Measurements from ENCODE around the gene FAM98A.

- RRBS: no CpG with 5 or more reads among the region's 1 CpG
Observed at GRCh38 chr2:33137211-33137608, 190.5 kb downstream of the LTBP1 start.

- RRBS: no CpG with 5 or more reads among the region's 2 CpGs
Observed at GRCh38 chr2:33212015-33212496, 264.4 kb upstream of the RASGRP3 start.

DNA sequence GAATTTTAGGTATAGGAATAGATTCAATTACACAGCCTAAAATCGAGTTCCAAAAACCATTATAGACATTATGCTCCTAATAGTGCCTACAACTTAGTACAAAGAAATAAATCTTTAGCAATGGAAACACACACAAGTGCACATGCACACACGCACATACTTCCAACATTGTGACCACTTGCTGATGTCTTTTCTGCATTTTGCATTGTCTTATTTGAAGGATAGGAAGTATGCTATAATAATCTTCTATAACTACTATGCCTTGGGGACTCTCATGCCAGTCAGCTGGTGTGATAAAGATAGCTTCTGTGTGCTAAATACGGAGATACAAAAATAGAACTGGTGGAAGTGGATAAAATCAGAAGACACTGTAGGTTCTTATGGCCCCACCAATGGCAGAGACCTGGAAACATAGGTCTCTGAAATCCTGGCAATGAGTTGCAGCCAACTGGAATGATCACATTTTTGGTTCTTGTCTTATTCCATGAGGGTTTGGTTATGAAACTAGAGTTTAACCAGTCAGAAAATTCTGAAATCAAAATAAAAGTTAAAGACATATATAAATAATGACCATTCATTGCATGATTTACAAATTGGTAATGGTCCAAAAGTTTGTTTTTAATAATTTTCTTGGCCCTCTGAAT lies 31.5 kb upstream of the RASGRP3 start:
- RRBS: no CpG with 5 or more reads among the region's 3 CpGs

DNA sequence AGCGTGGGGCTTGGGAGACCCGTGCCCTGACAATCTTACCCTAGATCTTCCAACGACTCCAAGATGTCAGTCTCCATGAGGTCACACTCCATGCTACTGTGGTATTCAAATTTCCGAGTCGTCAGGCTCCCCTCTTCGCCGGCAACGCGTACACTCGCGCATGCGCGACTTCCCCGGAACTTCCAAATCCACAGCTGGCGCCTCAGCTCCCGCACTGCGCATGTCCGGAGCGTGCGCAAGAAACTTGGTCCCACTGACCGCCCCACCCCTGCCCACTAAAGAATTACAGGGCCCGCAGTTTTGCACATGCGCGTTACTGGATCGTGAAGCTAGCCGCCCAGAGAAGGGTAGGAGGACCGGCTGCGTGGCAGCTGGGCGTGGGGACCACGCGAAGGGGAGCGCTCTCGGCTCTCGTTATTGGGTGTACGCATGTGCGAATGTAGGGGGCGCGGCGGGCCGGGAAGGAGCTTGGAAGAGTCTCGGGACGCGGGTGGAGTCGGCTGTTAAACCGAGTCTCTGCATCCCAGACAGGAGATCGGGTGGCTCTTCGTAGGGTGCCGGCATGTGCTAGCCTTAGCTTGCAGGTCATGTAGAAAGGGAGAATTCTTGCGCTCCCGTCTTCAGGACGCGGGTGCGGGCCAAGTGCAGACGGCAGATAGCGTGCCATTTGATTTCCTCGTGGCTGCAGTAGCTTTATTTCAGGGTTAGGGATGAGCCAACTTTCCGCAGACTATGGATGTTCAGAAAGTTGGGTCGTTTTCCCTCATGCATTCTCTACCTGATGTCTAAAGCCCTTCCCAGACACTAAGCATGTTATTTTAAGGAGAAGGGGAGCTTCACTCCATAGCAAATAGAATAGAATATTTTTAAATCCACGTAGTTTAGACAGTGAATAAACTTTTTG lies at the start of gene FAM98A:
FAM98A (minus strand) TSS at position 170 of the 904 bp plus-strand sequence.
- RRBS: 2% methylated on average over 22 of the region's 59 CpGs

DNA sequence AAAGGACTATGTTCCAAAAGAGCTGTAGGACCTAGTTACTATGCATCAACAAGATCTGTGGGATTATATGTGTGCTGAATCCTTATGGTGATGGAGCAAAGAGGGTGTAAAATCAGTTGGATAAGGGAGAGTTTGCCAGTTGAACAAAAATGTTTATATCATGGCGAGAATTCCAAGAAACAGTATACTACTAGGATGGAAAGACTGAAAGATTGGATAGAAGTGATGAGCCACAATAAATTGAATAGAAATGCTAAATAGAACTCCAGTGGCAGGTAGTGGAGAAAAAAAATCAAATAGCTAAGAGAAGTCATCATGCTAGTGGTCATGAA lies 710.4 kb upstream of the CRIM1 start:
- RRBS: no CpG with 5 or more reads among the region's 1 CpG

DNA sequence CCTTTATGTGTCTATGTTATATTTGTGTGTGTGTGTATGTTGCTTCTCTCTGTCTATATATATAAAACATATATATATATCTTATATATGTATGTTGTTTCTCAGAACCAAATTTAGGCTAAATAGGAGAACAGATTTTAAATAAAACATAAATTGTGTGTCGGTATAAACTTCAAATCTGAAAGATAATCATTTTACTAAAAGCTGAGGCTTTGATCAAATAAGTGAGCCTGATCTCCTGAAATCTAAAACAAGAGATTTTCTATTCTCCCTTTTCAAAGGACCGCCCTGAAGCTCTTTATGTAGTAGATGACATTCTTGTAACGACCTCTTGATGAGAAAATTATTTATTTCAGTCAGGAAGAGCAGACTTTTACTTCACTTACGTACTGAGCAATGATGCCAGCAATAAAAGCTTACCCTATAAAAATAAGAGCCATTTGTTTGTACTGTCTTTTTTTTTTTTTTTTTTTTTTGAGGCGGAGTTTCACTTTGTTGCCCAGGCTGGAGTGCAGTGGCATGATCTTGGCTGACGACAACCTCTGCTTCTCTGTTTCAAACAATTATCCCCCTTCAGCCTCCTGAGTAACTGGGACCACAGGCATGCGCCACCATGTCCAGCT lies 39.1 kb downstream of the CRIM1 start:
- RRBS: no CpG with 5 or more reads among the region's 7 CpGs

- RRBS: no CpG with 5 or more reads among the region's 6 CpGs
Observed at GRCh38 chr2:36402908-36404054, 47.7 kb downstream of the CRIM1 start.

DNA sequence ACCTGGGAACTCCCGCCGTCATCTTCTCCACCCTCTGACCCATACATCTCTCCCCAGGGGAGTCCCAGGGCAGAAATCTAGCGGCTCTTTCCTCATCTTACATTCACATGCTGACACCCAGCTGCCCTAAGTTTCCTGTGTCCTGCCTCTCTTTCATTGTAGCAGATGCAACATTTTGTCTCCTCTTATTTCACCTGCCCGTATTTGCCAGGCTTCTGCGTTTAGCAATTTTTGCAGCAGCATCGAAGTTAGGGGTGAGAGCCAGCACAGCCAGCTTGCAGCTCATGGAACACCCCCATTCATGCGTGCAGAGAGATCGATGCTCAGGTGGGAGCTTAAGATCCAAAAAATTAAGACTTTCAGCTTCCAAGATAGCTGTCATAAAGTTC lies 107.9 kb downstream of the CRIM1 start:
- RRBS: no CpG with 5 or more reads among the region's 8 CpGs

GRCh38 chr2:36467634-36468179 lies 112.1 kb downstream of the CRIM1 start:
- RRBS: no CpG with 5 or more reads among the region's 4 CpGs

DNA sequence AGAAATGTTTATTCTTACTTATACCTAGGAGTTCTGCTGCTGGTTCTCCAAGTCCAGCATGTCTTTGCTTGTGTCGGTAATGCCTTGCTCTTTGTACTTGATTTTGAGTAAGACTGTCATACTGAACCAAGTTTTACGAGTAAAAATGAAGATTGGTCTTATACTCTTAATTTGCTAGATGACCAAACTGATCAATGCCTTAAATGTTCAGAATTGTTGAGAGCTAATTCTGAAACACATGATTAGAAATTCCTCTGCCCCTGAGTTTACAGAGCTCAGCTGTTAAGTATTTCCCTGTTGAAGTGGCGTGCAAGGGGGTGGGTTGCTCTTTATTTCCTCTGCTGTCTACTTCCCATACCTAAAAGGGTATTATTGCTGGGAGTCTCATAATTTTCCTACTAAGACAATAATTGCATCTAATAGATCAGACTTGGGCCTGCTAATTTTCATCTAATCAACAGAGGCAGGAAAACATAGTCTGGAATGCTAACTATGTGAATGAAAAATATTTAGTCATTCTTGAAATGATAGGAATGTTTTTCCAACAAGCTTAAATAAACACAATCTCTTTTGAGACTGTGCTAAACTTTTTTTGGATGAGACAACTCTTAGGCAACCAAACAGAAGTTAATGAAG lies 111.5 kb downstream of the FEZ2 start:
- RRBS: no CpG with 5 or more reads among the region's 3 CpGs

DNA sequence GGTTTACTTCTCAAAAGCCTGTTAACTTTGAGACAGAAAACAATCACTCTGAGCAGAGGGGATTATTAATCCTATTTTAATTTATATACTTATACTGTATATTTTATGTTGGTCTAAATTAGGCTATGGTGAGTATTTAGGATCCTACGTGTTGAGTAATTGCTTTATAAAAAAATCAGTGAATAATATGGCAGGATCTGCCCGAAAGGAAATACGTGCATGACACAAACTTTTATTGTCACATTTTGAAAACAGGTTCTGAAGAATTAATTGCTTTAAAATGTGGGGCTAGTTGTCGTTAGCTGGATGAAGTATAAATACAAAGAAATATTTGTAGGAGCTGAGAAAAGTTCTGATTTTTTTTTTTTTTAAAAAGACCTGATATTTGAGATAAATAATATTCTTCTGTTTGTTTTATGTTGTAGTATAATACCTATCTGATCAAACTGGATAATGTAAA lies 54.6 kb downstream of the FEZ2 start:
- RRBS: no CpG with 5 or more reads among the region's 4 CpGs

DNA sequence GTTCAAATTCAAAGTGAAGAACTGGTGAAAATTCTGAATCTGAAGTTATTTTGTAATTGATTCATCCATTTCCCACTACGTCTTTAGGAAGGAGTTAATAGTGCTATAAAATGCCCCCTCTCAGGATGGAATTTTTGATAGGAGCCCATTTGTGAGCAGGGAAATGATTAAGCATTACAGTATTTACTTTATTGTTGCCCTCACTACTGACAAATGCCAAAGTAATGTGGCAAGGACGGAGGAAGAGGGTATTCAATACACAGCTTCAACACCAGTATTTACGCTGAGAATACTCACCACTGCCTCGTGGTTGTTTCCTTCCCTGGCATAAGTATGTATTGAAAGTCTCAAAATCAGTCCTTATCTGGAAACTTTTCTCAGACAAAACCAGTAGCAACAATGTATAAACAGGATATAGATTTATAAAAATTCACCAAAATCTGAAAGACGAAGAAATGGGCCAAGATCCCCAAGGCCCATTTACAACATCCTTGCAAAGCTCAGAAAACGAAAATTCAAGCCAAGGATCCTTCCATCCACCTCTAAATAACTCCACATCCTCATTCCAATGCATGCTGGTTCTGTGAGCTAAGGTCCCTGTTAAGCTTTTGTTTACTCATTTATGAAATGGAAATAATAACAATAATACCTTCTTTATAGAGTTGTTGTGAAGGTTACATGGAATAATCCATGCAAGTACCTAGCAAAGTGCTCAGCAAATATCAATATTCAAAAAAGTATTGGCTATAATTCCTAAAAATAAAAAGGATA lies 29.3 kb downstream of the FEZ2 start:
- RRBS: no CpG with 5 or more reads among the region's 6 CpGs

DNA sequence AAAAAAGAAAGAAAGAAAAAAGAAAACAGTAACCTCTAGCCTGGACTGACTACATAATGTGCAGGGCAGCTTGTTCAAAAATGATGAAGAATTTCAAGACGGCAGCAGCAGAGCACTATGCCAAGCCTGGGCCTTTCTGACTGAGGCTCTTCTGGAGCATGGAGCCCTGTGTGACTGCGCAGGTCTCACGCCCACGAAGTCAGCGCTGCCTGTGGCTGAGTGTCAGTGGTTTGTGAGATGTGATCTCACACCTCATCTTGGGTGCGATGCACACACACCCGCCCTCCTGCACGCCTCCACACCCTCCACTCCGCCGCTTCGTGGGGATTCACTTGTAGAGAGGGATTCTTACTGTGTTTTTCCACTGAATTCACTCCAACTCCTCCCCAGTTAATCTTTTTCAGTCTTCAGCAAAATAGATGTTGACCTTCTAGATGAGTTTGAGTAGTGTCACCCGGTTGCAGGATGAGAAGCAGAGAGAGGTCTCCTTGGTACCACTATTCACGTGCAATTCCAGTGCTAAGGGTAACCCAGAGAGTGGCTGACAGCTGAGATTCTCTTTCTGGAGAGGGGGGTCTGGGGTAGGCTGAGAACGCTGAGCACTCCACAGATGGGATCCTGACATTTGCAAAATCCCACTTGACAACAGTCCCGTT lies 104.0 kb downstream of the VIT start:
- RRBS: no CpG with 5 or more reads among the region's 15 CpGs

DNA sequence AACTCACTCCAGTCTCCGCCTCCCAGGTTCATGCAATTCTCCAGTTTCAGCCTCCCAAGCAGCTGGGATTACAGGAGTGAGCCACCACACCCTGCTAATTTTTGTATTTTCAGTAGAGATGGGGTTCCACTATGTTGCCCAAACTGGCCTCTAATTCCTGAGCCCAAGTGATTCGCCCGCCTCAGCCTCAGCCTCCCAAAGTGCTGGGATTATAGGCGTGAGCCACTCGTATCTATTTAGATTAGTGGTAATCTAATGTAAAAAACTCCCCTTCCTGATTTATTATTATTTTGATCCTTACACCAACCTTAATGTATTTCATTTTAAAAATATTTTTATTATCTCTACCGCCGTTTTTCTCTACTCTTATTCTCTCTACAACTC lies 66.4 kb downstream of the STRN start:
- RRBS: no CpG with 5 or more reads among the region's 7 CpGs

- RRBS: no CpG with 5 or more reads among the region's 7 CpGs
Observed at GRCh38 chr2:37004980-37005591, 38.8 kb upstream of the STRN start.

GRCh38 chr2:37149559-37149927 lies 7.2 kb downstream of the EIF2AK2 start:
- RRBS: no CpG with 5 or more reads among the region's 4 CpGs

GRCh38 chr2:37179857-37180333 lies 8.6 kb downstream of the SULT6B1 start:
- RRBS: no CpG with 5 or more reads among the region's 5 CpGs

- RRBS: 2% methylated on average over 3 of the region's 31 CpGs
Observed at GRCh38 chr2:37231853-37232471, 504 bp downstream of the NDUFAF7 start.

DNA sequence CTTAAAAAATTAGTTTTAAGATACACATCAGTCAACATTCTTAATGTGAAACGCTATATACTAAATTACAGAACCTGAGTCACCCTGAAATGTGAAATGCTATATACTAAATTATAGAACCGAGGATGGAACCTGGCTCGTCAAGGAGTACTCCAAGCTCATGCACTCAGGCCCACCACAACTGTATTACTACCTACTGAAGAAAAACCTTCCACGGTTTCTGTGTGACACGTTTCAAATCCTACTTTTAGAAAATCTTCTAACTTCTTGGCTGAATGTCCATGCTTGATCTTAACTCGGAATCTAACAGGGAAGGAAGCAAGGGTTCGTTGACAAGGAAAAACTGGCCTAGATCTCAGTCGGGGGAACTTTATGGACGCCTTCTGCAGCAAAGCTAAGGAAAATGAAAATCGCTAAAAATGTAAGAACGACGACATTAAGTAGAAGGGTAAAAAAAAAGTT lies 1.4 kb downstream of the PRKD3 start:
- RRBS: no CpG with 5 or more reads among the region's 12 CpGs